Endodermal cell (in vitro differentiated cells): ENCODE measurements around a stretch of chr7.

DNA sequence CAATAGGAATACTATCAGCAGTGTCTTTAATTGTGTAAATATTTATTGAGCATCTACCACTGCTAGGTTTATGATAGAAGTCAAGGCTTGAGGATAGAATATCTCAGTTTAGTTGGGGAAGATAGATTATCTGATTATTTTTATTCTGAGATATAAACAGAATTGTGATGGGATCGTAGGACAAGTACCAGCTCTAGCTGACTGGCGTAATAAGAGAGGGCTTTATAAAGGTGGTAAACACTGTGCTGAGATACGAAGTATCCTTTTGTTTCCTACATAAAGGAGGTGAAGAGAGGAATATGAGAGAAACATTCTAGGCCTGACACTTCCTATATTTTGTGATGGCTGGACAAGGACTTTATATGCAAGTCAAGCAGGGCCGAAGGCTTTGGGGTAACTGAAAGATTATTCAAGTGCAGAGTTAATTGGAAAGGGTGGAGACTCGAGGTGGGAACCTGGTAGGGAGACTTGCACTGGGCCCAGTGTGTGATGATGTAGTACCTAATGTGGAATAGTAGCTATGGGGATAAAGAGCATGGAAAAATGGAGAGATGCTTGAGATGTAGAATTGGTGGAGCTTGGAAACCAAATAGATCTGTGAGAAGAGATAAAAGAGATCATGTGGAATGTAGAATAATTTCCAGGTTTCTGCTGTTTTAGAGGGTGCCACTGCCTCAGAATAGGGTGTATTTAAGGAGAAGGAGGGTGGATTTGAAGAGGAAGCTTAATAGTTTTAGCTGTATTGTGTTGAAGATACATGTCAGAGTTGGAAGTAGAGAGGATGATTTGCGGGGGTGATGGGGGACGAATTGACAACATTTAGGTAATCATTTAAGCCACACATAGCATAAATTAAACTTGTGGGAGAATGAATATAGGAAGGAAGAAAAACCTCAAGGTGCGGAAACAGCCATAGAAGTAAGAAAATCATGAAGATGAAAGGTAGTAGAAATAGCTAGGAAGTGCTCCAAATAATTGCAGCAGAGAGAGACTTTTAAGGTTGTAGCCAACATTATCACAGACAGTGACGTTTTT is 27.6 kb downstream of the CDK13 start:
- PRO-cap, result no peak

- PRO-cap, result no peak
These were observed 29.6 kb downstream of the CDK13 start for GRCh38 chr7:39979436-39980265.

- PRO-cap, result no peak
These were observed 178.8 kb upstream of the INHBA start for GRCh38 chr7:41881557-41882213.

DNA sequence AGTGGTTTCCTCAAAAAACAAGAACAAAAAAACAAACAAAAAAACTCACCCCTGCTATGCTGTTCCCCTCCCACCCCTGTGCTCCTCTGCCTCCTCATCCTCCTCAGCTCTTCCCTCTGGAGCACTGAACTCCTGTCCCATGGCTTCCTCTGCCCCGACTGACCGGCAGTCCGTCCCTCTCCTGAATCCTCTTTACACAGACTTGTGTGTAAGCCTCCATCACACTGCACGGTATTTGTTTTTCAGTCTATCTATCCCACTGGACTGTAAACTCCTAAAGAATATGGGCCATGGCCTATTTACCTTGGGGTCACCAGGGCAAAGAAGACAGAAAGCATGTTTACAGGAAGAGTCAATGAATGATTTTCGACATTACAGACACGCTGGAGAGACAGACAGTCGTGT is 265.3 kb downstream of the GLI3 start:
- PRO-cap, result no peak

- PRO-cap, result no peak
These were observed 84.3 kb downstream of the GLI3 start for GRCh38 chr7:42152778-42153089.

- PRO-cap, result no peak
These were observed 62.5 kb downstream of the GLI3 start for GRCh38 chr7:42174346-42175091.

DNA sequence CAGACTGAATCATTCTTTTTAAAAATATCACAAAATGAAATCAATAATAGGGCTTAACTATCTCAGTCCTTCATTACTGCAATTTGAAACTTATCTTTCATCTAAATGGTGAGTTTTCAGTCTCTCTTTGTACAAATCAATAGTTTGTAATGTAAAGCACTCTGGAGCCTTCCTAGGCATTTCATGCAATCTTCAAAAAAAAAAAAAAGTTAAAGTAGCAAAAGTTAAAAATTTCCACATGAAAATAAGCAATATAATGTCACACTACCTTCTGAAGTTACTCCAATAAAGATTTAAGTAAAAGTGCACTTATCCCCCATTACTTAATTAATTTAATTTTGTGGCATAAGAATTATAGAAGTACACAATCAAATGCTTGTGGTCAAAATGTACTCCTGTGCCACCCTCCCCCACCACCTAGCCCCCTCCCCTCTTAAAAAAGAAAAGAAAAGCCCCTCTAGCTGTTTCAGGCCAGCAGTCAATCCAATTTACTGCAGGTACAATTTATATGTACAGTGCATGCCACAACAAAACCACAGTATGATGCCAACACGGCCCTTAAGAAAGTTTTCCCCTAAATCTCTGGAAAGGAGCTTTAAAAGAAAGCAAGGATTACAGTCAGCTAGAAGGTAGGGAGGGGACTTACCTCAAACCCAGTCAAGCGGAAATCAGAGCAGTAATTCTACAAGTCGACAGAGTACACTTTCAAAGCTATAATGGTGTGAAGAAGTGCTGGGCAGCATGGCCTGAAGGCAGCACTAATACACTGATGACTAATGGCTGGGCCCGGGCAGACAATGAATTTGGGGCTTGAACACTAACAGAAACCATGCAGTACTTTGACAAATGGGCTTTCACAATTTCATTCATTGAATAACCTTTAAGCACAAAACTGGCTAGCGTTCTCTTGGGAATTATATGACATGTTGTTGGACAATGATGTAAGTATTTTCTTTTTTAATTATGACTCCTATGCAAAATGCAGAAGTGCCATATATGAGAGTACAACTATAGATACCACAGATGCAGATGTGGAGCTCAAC is 5.0 kb downstream of the GLI3 start:
- PRO-cap, result no peak

DNA sequence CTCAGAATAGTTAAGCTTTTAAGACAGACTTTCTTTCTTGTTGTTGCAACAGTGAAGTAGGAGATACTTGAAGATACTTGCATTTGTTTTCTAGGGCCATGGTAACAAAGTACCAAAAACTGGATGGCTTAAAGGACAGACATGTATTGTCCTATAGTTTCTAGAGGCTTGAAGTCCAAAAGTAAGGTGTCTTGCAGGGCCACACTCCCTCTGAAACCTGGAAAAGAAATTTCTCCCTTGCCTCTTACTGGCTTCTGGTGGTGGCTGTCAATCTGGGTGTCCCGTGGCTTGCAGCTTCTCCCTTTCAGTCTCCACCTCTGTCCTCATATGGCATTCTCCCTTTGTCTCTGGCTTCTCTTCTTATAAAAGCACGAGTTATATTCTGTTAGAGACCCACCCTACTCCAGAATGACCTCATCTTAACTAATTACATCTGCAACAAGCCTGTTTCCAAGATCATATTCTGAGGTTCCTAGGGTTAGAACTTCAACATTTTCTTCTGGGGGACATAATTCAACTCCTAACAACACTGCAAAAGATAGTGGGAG is 3.3 kb upstream of the GLI3 start:
- PRO-cap, result no peak

GRCh38 chr7:42877740-42878145 is 34.1 kb downstream of the C7orf25 start:
- PRO-cap, result unidirectional peak, plus-strand start at chr7:42877995

GRCh38 chr7:43044068-43044387 is 68.4 kb upstream of the HECW1 start:
- PRO-cap, result no peak

GRCh38 chr7:43586071-43586664 is 3.3 kb downstream of the STK17A start:
- PRO-cap, result no peak

DNA sequence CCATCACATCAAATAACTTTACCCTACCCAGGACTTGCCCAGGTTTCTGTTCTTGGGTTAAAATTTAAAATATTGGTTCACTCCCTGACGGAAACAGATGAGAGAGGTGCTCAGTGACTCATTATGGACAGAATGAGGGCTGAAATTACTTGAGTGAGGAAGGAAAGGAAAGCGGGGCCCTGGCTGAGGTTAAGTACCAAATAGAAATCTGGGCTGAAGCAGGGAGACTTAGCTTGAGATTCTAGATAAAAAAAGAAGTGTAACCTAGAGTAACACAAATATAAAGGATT is 59.6 kb downstream of the COA1 start:
- PRO-cap, result no peak

DNA sequence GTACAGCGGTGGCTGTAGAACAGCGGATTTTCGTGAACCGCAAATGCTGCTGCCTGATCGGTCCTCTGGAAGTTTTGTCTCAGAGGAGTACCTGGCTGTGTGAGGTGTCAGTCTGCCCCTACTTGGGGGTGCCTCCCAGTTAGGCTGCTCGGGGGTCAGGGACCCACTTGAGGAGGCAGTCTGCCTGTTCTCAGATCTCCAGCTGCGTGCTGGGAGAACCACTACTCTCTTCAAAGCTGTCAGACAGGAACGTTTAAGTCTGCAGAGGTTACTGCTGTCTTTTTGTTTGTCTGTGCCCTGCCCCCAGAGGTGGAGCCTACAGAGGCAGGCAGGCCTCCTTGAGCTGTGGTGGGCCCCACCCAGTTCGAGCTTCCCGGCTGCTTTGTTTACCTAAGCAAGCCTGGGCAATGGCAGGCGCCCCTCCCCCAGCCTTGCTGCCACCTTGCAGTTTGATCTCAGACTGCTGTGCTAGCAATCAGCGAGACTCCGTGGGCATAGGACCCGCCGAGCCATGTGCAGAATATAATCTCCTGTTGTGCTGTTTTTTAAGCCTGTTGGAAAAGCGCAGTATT is 20.1 kb downstream of the BLVRA start:
- PRO-cap, result no peak

DNA sequence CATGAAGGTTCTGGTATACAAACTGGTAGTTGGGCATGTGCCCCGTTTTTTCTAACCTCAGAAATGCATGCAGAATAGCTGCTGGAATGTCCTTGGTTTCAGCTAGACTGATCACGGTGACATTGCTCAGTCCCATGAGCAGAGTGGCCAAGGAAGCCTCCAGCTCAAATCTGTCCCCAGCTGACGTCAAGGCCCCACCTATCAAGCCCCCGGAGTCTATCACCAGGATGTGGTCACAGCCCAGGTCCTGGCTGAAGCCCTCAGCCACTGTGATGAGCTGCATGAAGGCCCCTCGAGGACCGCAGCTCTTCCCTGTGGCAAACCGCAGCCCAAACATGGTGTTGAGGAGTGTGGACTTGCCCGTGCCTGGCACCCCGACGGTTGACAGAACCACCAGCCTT is 7.7 kb upstream of the MRPS24 start:
- PRO-cap, result no peak

DNA sequence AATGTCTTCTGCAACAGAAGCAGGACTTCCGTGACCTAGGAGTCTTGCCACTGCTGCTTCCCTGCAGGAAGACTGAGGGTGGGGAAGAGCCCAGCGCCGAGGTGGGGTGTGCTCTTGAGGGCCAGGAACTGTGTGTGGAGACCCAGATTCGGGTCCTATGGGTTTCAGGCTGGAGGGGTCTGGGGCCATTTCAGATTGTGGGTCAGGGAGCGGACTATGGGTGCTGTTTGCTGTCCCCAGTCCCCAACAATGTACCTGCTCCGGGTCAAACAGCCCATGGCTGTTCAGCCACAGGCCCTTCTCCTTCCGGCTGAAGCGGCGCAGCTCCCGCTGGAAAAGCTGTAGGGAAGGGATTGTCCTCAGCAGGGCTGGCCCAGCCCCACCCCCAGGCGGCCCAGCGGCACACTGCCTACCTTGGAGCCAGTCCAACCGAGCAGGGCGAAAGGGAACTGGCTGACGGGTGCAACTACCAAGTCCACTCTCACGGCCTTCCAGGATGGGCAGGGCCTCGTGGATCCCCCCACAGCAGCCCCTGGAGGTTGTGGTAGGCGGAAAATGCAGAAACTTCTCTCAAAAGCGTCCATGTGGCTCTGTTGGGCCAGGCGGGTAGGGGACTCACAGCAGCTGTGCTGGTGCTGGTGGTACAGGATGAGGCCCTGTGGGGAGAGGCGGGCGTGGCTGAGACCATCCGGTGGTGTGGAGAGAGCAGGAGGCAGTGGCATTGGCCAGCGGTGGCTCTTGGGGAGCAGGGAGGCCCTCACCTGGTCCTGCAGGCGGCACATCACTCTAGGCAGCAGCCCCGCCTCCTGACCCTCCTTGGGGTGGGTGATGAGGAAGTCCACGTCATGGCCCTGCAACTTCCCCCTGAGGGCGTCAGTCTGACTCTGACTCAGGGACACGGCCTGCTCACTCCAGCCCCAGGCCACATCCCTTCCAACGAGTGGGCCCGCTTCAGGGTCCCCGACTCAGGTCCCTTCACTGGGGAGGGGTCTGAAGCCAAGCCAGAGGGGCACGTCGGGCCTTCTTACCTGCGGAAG is 8.3 kb upstream of the PGAM2 start:
- PRO-cap, result no peak

- PRO-cap, result no peak
These were observed 7.9 kb upstream of the POLM start for GRCh38 chr7:44090200-44090604.

- PRO-cap, result no peak
These were observed 11.5 kb downstream of the GCK start for GRCh38 chr7:44177616-44178204.

DNA sequence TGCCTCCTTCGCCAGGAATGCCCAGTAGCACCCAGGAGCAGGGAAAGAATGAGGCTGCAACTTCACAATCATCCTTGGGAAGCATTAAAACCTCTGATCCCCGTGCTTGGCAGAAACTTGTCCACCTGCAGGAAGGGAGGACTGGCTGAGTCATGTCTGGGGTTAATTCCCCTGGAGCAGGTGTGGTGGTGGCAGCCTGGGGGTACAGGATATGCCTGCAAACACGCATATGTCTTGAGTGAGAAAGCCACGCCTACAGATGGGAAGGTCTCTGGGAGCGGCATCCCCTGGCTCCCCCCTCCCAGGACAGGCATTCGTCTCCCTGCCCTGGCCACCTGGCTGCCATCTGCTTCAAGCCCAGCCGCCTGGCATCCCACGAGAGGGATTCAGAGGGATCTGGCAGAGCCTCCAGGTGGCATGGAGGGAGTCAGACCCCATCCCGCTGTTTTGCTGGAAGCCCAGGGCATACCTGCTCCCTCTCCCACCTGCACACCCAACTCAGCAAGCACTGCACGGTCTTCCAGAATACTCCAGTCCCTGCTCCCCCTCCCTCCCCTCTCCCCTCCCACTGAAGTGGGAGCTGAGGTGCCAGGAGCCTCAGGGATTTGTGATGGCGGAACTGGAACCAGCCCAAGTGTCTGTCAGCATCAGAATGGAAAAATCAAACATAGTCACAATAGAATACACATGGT is 61.1 kb downstream of the CAMK2B start:
- PRO-cap, result no peak

DNA sequence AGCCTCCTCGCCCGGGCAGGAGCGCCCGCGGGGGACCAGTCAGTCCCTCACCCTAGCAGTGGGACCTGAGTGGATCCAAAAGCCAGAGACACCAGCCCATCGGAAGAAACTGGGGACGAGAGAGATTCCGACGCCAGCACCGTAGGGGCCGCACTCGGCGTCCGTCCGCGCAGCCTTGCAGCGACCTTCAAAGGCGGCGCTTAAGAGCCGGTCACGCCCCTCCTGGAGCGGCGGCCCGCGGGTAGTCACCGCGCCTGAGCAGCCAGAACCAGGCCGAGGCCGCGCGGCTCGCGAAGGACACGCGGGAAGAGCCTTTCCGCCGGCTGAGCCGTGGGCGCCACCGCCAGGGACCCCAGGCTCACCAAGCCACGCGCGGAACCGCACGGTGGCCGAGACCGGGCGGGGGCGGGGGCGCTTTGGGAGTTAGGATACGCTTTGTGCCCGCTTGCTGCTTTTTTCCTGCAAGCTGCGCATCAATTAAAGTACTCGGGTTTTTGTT is 15.7 kb downstream of the CAMK2B start:
- PRO-cap, result unidirectional peak, plus-strand start at position 271 of the sequence

GRCh38 chr7:44310173-44310766 is 15.1 kb downstream of the CAMK2B start:
- PRO-cap, result no peak